ENCODE measurements around the genes SLC2A4RG and RGS19.

DNA sequence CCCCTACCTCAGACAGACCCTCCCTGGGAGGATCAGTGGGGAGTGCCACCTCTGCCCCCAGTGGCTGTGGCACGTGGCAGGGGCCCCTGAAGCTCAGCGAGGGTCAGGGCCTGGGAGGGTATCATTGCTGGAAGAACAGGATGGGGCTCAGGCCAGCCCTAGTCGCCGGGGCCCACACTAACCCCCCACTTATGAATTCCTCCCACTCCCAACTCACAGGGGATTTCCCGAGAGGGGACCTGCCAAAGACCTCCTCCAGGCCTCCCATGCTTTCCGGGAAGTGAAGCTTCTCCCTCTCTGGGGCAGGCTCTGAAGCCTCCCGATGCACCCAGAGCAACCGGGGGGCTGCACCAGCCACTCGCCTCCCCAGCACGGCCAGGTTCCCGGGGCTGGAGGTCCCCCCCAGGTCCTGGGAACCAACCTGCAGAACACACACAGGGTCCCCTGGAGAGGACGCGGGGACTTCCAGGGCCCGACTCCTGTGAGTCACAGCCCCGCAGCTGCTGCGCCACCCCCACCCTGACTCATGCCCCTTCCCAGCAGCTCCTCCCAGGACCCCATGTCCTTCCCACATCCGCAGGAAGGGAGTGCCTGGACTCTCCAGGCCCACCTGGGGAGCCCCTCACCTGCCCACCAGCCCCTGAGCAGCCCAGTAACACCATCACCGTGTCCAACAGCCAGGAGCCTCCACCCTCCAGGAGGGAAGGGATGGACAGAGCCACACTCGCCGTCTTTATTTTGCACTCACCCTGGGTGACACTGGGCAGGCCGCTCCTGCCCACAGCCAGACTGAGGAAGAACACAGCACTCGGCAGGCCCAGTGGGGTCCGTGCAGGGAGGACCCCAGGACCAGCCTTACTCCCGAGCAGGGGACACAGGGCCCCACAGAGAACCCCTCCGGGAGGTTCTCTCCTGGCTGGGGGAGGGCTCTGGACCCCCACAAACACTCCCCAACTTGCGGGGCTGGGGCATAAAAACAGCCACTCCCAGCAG lies 2.6 kb downstream of the TNFRSF6B start:
- PRO-cap = no peak

GRCh38 chr20:63737292-63738338 lies 1.2 kb downstream of the LIME1 start:
- PRO-cap = no peak

DNA sequence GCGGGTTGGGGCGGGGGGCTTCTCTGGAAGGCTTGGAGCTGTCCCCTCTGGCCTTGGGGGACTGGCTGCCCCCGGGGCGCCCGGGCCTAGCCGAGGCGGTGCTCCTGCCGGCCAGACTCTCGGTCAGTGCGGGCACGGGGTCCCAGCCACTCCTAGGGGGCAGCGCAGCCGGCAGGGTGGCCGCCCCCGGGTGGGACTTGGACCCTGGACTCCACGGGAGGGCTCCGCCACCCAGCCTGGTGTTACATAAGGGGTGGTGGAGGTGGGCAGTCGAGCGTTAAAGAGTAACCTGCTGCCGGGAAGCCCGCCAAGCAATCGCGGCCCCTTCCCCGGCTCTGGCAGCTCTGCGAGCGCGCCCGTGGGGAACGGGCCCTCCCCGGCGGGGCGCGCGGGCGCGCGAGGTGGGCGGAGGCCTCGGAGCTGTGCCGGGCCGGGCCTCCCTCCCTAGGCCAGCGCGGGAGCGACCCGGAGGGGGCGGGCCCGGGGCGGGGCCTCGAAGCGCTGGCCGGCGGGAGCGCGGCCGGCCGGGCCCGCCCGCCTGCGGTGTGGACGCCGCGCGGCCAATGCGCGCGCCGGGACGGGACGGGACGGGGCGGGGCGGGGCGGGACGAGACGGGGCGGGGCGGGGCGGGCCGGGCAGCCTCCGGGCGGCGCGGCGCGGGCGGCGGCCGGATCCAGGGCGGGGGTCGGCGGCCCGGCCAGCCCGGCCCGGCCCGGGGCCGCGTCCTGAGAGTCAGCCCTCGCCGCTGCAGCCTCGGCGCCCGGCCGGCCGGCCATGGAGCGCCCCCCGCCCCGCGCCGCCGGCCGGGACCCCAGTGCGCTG lies at the start of gene SLC2A4RG:
Gene SLC2A4RG, plus strand, starts transcription at position 639 of the 823 bp plus-strand sequence.
- PRO-cap = bidirectional peak, plus-strand start at position 639 of the sequence, minus-strand start at position 418 of the sequence

DNA sequence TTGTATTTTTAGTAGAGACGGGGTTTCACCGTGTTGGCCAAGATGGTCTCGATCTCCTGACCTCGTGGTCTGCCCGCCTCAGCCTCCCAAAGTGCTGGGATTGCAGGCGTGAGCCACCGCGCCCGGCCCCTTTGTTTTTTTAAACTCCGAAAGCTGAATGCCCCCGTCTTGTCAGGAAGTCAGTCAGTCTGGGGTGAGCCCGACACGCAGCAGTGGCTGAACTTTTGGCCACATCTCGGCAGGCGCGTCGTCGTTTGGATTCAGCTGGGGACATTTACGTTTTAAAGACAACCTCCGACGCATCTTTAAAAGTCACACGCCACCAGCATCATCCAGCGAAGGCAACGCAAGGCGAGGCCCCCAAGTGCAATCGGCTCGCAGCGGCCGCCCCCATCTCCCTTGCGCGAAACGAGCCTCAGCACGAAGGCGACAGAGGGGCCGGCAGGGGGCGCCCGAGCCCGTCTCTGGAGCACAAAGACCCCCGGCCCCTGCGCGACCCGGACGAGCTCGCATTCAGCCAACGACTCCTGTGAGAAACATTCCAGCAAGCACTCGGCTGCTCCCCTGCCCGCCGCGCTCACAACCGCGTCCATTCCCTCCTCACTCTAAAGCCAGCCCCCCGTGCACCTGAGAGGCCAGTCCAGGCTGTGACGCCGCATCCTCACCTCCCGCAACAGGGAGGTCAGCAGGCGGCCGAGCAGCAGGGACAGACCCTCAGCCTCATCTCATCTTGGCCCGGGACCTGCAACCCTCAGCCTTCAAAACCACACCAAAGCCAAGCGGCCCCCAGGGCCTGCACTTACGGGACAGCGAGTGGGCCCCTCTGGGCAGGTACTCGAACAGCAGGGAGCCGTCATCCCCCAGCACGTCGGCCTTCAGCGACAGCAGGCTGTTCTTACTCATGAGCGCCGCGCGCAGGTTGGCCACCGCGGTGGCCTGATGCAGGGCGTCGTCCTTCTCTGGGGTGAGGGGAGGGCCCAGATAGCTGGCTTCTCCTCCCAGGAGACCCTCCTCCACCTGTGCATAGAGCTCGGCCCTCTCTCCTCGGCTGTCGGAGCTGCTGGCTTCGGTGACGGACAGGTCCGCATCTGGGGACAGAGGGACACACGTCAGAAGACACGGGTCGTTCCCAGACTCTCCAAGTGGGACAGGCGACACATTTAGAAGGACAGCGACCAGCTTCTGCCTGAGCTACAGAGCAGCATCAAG lies 35.7 kb downstream of the SLC2A4RG start:
- PRO-cap = no peak

GRCh38 chr20:63848577-63848886 lies 12.8 kb upstream of the ABHD16B start:
- PRO-cap = no peak

DNA sequence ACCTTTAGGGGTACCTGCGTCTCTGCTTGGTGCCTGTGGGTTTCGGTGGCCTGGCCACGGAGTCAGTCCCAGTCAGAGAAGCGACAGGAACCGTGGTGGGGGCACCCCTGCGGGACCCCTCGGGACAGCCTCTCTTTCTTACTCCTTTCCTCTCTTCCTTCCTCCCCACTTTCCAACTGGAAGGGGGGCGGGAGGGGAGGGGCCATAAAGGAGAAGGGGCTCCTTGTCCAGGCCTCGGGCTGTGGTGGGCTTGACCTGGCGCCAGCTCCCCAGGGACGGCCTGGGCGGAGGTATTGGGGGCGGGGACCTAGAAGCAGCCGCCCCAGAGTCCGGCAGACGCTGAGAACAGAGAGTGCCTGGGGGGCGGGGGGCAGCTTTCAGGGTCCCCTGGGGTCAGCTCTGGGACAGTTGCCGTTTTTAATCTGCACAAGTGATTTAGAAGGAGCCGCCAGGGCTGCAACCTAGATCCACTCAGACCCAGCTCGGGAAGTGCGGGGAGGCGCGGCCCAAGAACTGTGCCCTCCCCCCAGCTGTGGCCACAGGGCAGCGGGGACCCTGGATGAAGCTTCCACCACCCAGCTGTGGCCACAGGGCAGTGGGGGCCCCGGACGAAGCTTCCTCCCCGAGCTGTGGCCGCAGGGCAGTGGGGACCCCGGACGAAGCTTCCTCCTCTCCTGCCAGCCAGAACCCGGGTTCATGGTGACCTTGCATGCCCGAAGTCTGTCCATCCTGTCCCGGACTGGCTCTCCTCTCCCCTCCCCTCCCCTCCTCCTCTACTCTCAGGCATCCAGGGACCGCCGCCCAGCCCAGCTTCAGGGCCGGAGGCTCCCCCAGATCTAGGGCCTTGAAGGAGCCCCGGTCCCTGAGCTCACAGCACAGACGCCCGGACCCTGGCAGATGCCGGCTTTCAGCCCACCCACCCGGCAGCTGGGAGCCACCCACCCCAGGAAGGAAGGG lies 6.3 kb upstream of the ABHD16B start:
- PRO-cap = unidirectional peak, minus-strand start at position 134 of the sequence; unidirectional peak, minus-strand start at position 238 of the sequence; unidirectional peak, minus-strand start at position 491 of the sequence

DNA sequence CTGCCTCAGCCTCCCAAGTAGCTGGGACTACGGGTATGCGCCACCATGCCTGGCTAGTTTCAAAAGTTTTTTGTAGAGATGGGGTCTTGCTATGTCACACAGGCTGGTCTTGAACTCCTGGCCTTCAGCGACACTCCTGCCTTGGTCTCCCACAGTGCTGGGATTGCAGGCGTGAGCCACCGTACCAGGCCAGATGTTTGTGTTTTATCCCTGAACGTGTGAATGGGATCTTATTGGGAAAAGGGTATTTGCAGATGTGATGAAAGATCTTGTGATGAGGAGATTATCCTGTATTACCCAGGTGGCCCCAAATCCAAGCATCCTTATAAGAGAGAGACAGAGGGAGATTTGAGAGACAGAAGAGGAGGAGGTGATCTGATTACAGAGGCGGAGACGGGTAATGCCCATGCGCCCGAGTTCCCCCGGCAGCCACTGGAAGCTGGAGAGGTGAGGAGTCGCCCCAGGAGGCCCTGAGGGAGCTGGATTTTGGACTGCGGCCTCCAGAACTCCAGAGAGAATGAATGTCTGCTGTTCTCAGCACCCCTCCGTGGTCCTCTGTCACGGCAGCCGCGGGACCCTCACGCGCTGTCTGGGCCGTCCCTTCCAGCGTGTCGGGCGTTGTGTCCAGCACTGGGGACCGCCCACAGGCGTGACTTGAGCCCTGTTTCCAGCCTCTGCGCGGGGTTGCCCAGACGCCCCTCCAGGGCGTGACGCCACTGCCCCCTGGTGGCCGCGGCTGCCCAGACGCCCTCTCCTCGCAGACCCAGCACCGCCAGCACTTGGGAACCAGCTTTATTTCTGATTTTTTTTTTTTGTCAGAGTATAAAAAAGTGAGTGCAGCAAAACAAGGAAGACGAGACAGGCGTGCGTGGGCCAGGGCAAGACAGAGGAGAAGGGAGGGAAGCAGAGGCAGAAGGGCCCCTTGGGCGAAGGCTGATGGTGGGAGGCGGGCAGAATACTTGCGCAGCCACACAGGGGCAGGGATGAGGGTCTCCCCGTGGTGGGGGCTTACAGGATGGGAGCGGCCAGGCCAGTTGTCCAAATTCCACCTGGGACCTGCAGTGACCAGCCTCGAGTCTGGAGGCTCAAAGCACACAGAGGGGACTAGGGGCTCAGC lies 4.0 kb upstream of the ZNF512B start:
- PRO-cap = no peak

DNA sequence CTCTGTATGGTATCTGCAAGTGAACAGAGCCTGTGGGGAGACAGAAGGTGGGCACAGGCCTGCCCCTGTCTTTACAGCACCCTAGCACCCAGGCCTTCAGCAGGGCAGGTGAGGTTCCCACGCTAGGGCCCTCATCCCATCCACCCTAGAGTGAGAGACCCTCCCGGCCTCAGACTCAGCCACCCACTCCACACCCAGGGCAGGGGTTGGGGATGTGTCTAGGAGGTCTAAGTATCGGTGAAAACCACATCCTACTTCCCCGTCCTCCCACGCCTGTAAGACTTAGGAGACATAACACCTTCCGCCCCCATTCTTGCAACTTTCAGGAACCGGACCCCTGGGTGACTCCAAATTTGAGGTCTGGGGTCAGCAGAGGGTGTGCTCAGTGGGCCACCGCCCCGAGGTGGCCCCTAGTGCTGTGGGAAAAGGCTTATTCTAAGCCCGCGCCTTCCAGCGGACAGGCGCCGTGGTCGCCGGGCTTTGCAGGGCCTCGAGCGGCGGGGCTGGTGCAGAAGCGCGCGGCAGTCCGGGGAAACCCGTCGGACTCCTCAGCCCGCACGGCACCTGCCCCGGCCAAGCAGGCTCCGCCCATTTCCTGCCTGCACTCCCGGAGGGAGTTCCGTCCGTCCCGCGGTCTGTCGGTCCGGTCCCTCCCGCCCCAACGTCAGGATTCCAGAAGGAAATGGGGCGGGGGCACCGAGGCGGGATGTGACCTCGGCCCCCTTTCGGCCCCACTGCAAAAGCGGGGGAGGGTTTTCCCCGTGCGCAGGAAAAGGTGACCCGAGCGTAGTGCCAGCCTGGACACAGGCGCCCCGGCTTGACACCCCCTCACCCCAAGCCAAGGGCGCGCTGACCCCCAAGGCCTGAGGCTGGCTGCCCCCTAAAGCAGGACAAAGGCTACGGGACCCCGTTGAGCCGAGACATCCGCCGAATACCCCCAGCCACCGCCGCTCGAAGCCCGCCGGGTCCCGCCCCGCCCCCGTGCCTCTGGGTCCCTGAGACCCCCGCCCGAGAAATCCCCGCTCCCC lies 796 bp downstream of the SAMD10 start:
- PRO-cap = unidirectional peak, plus-strand start at position 604 of the sequence; unidirectional peak, plus-strand start at position 675 of the sequence

DNA sequence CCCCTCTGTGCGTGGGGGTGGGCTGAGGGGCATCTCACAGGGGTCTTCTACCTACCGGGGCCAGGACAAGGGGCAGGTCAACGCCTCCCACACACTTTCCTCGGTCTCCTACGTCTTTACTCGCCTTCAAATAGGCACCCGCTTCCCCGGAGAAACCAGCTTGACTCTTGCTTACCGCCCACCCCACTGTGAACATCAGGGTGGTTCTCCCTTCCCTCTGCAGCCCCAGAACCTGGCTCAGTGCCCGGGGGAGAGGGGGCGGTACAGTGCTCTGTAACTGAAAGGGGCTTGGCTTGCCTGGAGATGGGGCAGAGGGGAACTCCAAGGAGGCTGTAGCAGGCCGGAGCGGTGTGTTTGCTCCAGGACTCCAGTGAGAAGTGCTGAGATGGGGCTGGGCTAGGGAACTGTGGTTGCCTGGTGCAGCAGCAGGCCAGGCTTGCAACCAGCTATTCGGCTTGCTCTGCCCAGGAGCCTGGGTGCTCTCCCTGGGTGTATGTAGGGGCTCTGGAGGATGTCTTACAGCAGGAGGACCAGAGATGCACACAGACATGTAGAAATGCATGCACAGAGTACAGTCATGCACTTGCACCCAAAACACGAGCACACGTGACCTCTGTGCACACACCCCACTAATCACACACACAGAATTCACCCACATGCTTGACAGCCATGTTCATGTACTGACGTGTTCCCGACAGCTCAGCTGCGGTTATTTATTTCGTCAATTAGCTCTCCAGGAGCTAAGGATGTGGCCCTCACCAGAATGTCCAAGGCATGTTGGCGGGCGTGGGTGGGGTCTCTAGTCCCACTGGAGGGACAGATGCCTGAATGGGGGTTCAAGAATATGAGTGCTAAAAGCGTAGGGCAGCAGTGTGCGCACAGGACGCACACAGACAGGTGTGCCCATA lies 611 bp upstream of the SAMD10 start:
- PRO-cap = no peak

- PRO-cap = no peak
These were observed 6.8 kb downstream of the RGS19 start for GRCh38 chr20:64072357-64073092.

DNA sequence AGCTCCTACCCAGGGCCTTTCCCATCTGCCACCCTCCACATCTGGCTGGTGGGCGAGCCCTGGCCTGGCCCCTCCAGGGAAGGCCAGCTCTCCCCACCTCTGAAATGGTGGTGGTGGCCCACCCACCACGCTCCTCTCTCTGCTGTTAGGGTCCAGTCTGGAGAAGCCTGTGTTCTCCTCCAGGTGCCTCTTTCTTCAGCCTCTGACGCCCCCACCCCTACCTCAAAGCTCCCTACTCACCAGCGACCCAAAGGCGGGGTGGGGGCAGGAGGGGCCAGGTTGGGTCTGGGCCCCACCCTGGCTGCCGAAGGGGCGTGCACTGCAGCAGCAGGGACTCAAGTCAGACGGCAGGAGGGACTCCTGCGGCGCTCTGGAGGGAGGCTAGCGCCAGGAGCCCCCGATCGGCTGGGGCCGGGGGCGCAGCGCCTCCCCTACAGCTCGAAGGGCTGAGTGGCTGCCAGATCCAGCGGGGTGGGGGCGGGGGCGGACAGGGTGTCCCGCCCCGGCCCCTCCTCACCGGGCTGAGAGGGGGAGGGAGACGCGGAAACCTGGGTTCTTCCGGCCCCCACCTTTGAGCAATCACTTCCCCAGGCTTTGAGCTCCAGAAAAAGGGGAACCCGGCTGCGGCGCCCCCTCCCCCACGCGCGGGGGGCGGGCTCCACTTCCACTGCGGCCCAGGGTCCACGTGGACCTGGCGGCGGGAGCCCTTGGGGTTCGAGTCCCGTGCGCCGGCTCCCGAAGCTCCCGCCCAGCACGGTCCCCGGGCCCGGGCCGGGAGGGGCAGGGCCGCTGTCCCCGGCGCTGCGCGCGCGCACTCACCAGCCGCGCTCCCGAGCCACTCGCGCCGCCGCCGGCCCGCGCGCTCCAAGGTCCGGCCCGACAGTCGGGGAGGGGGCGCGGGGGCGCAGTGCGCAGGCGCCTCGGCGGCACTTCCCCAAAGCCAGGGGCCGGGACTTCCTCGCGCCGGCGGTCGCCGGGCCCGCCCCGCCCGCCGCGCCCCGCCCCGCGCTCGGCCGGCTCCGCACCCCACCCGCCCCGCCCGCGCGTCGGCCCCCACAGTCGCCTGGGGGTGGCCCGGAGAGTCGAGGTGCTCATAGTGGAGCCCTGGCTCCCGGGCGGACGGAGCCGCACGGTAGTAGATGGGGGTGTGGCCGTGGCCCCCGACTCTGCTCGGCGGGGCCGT lies at the start of gene RGS19:
Gene RGS19, minus strand, starts transcription at position 465 of the 1,183 bp plus-strand sequence.
- PRO-cap = unidirectional peak, plus-strand start at position 343 of the sequence; bidirectional peak, plus-strand start at position 1,058 of the sequence, minus-strand start at position 841 of the sequence

DNA sequence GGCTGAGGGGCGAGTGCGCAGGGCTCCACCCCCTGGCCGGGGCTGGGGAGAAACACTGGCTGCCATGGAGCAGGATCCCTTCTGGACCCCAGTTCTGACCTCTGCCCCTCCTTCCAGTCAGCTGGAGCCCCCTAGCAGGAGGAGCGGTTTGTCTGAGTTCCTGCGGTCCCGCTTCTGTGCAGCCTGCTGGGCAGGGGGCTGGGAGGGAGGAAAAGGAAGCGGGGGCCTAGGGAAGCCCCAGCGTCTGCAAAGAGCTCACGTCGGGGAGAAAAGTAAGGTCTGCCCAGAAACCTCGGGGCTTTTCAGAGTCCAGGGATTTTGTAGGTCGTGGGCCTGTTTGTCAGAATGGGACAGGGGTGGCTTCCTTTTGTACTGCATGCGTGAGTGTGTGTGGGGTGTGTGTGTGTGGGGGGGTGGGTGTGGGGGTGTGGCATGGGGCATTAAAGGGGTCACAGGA lies 1.8 kb downstream of the LKAAEAR1 start:
- PRO-cap = no peak

DNA sequence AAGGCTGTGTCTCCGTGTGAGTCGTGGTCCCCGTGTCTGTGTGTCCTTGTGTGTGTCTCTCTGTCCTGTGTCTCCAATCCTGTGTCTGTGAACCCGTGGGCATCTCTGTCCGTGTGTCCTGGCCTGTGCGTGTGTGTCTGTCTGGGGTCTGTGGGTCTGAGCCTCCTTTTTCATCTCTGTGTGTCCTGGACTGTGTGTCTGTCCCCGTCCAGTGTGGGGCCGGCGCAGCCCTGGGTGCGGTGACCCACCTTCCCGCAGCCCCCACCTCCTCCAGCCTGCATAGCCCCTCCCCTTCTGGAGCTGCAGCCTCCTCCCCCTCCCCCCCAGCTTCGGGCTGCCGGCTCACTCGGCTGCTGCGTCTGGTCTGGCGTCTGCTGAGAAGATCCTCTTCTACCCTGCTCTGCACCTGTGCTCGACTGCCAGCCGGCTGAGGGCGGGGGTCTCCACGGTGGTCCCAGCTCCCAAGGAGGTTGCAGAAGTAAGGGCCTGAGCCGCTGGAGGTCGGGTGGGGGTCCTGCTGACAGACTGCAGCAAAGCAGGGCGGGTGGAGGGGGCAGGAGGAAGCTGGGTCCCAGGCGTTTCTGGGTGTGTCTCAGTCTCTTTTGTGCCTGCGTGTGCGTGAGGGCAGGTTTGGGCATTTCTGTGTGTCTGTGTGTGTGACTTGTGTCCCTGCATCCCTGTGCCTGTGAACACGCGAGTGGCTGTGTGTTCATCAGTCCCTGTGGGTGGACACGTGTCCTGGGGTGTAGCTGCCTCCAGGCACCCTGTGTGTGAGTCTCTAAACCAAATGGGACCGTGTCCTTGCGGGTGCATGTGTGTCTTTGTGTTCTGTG lies 7.7 kb upstream of the LKAAEAR1 start:
- PRO-cap = no peak

- PRO-cap = no peak
These were observed 3.8 kb upstream of the MYT1 start for GRCh38 chr20:64160038-64161188.

DNA sequence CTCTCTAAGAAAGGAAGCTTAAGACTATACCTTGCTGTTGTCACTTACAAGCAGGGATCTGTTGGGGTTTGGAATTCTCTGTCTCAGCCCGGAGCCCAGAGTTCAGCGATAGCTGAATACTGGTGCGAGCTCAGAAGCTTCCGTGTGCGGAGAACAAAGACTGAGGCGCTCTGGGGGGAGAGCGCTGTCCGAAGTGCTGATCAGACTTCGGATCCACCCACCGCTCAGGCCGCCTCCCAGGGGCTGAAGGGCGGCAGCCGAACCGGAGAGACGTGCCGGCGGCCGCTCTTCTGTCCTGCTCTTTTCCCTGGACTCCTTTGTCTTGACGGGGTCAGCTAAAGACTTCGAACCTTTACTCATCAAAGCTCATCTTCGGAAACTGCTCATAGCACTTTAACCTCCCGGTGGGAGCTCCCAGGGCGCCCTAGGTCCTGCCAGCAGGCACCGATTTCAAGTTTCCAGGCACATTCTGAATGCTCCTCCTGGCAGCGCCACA lies 2.3 kb upstream of the MYT1 start:
- PRO-cap = no peak

DNA sequence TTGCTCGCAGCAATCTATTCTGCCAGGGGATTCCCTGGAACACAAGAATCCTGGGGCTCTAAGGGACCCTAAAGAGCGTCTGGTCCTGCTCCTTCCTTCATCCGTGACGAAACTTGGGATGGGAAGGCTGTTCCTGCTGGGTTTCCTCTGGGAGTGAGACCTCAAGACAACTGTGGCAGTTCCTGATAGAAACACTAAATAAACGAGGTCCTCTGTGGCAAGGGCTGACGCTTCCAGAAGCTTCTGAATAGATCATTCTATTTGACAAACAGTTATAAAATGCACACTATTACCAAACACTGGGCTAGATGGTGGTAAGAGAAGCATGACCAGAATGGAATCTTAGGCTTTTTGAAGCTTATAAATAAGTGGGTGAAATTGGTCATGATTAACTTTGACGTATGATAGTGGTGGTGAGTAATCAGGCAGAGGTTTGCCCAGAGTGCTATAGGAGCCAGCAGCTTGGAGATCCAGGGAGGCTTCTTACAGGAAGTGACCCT lies 73.1 kb downstream of the PCMTD2 start:
- PRO-cap = no peak

Measured in aorta (tissue), 1 donor.